Measurements from ENCODE around the genes MAP1LC3C and PLD5.

- PRO-cap, result no peak
- RAMPAGE, long total RNA, result no peak
Measured at GRCh38 chr1:241634957-241635879, 5.0 kb downstream of the CHML start.

- PRO-cap, result no peak
- RAMPAGE, long total RNA, result no peak
Measured at GRCh38 chr1:241998215-241998920, 530 bp downstream of the MAP1LC3C start.

- PRO-cap, result no peak
- RAMPAGE, long total RNA, result no peak
Measured at GRCh38 chr1:241998921-241999578, at the start of gene MAP1LC3C. MAP1LC3C (minus strand) TSS chr1:241999098.

GRCh38 chr1:242523857-242525073 lies at the start of gene PLD5:
PLD5 (minus strand) TSS chr1:242524697.
- PRO-cap, result bidirectional peak, plus-strand start at chr1:242524912, minus-strand start at chr1:242524694
- RAMPAGE, long total RNA, result no peak

DNA sequence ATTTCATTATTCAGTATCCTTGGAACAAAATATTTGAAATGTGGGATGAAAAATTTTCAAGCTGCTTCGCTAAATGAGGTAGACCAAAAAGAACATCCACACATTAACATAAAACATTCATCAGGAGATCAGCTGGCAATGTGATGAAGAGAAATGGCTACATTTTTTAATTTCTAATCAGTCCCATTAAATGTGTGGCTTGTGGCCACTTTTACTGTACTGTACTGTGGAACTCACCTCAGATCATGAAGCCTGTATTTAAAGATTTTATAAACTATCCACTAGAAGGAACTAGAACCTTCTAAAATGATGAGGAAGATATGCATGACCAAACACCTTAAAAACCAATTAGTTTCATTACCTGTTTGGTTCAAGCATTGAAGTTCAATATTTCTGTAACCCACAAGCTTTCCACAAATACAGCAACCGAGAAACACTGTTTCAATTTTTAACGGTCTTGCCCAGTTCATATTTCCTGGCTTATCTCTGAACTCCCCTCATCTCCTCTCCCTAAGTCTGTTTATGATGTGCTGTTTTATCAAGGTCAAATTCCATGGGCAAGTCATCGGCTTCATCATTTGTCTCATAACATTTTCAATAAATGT lies 264.2 kb upstream of the PLD5 start:
- PRO-cap, result no peak
- RAMPAGE, long total RNA, result no peak

GRCh38 chr1:243367002-243367752 lies 111.3 kb downstream of the SDCCAG8 start:
- PRO-cap, result no peak
- RAMPAGE, long total RNA, result no peak

DNA sequence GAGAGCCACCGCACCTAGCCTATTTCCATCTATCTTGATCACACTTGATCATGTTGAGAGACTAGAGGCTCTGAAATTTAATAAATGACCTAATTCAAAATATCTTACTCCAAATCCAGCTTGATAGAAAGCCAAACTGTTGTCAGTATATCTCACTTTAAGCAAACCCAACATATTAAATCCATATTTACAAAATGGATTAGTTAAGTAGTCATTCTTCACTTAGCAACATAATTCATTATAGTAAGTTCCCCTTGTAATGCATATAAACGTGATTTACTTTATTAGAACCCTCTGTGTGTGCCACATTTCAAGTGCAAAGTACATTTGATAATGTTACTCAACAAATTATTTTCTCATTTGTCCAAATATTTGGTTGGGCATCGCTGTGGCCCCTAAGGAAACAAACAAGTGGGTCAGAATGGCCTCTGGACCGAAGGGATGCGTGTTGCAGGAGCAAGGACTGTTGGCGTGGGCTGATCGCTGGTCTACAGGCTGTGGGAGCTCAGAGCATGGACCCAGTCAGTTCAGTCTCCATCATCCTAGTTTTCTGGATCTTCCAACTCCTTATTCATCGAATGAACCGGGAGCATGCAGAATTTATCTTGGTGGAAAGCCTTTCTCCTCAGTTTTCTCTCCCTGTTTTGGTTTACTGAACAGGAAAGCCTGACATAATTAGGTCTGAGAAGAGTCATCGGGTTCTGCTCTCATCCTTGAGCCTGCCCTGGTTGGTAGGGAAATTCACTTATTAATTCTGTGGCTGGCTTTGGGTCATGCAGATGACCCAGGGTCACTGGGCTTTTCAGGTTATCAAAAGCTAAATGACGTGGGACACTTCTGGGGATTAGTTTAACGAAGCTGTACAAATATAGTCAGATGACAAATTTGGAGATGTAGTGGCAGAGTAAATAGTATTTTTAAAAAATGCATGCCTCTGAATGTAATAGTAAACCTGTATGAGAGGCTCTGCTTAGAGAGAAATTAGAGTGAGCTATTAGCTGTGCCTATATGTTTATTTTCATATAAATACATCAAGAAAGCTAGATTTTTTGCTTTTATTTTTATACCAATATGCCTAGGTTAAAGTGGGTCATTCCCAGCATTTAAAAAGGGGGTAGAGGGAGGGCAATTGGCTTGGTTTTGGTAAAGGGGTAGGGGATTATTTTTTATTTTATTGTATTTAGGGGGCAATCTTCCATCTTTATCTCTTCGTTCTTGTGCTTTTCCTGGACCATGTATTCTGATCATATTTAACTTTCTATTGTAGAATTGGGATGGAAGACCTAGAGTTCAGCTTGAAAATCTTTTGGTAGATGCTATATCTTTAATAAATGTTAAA lies 200.2 kb downstream of the SDCCAG8 start:
- PRO-cap, result no peak
- RAMPAGE, long total RNA, result start-site peak on the plus strand centred at position 641 of the sequence, 311 bp wide, 21 reads

- PRO-cap, result no peak
- RAMPAGE, long total RNA, result no peak
Measured at GRCh38 chr1:243487375-243488051, 231.7 kb downstream of the SDCCAG8 start.

- PRO-cap, result no peak
- RAMPAGE, long total RNA, result no peak
Measured at GRCh38 chr1:243499066-243499598, 243.3 kb downstream of the SDCCAG8 start.

GRCh38 chr1:243563548-243564043 lies 286.4 kb downstream of the AKT3 start:
- PRO-cap, result no peak
- RAMPAGE, long total RNA, result no peak

- PRO-cap, result no peak
- RAMPAGE, long total RNA, result no peak
Measured at GRCh38 chr1:244336694-244337050, 15.8 kb upstream of the C1orf100 start.

GRCh38 chr1:244341246-244342256 lies 10.9 kb upstream of the C1orf100 start:
- PRO-cap, result no peak
- RAMPAGE, long total RNA, result no peak

DNA sequence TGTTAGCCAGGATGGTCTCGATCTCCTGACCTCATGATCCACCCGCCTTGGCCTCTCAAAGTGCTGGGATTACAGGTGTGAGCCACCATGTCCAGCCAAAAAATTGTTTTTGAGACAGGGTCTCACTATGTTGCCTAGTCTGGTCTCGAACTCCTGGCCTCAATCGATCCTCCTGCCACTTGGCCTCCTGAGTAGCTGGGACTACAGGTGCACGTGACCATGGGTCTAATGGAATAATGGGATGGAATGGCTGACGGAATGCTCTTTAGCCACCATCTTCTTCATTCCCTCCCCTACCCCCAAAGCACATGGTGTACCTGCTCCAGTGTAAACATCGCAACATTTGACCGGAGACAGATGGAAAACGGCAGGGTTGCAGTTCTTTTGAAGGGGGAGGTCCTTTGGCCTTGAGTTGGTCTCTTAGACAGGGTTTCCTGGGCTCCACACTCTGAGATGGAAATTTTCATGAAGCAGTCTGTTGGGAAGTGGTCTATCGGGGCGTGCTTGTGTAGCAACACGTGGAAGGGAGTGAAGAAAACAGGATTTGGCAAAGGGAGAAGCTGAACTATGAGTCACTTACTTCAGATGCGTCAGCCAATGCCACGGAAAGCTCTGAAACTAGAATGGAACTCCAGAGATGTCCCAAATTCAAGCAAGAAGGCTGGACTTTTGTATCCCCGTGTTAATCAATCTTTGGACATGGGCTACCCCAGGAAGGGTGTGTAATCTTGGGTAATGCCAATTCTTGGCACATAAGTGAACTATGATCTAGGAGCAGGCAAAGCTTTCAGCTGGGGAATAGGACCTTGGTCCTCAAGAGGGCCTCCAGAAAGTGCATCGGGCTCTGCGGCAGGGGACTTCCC lies 3.6 kb upstream of the C1orf100 start:
- PRO-cap, result no peak
- RAMPAGE, long total RNA, result no peak

DNA sequence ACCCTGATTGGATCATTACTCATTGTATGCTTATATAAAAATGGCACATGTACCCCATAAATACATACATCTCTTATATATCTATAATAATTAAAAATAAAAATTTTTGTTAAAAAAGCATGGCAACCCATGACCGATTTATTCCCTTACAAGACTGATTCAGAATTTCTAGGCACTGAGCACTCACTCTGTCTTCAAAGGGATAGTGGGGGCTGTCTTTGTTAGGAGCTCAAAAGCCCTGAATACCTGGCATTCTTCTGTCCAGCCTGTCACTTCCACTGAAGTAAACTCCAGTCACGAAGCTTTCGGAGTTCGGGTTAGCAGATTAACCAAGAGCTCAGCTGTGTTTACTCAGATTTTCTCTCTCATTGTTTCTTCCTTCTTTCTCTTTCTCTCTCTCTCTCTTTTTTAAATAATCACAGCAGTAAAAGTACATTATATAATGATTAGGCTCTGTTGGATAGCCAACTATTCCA lies 9.2 kb downstream of the C1orf100 start:
- PRO-cap, result no peak
- RAMPAGE, long total RNA, result no peak

GRCh38 chr1:244654168-244655052 lies 1.5 kb downstream of the DESI2 start:
- PRO-cap, result no peak
- RAMPAGE, long total RNA, result start-site peak on the plus strand at chr1:244654832-244655049, 13 reads

- PRO-cap, result no peak
- RAMPAGE, long total RNA, result no peak
Measured at GRCh38 chr1:244659728-244660256, 6.9 kb downstream of the DESI2 start.

DNA sequence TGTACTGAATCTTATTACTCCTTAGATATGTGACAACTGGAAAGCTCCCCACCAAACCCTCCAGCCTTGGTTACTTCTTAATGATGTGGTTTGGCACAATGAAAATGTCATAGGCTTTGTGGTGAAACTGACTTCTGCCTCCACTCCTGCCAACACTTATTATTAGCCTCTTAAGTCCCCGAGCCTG lies 4.2 kb downstream of the COX20 start:
- PRO-cap, result no peak
- RAMPAGE, long total RNA, result no peak

GRCh38 chr1:244846461-244847356 lies 11.3 kb downstream of the COX20 start:
- PRO-cap, result no peak
- RAMPAGE, long total RNA, result no peak

DNA sequence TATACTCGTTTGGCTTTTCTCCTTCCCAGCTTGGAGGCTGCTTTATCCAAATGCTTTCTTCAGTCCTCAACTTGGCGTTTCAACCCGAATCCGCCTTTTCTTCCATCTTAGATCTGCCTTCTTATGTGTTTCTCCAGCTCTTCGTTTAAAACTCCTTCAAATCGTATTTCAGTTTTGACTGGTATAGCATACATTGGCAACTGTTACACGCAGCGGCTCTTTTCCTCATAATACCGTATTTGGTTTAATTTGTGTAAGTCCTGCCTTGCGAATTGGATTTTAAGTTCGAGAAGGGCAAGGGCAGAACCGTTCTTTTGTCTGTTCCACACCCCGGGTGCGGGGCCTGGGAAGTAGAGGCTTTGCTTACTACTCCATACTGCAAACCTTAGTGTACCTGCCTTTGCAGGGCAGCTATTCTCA lies 484 bp upstream of the HNRNPU start:
- PRO-cap, result no peak
- RAMPAGE, long total RNA, result no peak

DNA sequence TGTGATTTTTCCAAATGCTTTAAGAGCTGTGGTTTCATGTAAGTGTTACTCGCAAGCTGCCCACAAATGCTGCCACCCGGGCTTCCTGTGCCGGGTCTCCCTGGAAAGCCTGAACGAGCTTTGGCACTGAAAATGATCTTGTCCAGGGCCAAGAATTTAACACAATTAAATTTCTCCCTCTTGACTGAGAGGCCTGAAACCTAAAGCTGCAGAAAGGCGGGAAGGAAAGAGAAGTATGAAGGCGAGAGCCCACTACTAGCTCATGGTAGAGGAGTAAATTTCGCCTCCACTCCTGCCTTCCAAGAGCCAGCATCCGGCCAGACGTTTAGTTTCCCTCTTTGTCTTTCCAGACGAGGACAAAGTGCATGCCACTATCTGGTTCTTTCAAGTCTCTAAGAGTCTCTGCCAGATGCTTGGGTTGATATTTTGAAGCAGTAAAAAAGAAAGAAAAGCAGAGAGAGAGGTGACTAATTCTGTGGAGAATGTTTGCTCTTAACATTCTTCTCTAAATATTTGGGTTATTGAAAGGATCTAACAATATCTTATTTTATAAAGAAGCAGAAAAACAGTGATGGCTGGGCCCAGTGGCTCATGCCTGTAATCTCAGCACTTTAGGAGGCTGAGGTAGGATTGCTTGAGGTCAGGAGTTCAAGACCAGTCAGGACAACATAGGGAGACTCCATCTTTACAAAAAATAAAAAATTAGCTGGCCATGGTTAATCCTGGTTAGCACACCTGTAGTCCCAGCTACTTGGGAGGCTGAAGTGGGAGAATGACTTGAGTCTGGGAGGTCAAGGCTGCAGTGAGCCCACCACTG lies 5.1 kb upstream of the EFCAB2 start:
- PRO-cap, result no peak
- RAMPAGE, long total RNA, result no peak